ENCODE measurements around a stretch of chr6.

DNA sequence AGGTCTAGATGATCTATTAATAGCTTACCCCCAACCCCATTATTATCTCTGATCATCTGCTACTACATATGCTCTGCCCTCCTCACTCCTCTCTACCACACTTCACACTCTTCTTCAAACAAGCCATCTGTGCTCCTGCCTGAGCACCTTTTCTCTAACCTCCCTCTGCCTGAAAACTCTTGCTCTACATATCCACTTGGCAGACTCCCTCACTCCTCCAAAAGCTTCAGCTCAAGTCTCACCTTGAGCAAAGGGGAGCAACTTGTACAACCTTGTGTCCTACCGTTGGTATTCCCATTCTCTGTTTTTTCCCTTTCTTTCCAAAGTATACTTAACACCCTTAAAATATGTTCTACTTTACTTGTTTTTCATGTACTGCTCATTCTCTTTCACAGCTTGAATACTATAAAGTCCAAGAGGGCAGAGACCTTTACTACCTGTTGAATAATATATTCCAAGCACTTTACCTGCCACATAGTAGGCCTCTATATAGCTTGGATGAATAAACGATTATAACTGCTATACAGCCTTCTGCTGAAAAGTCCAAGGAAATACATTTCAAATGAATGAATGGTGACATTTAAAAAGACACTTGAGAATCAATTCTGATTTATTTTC is 36.8 kb downstream of the NOL7 start:
- PRO-cap = no peak
- RAMPAGE, long total RNA, 3 experiments = no peak in any of the 3 experiments

GRCh38 chr6:13652450-13652891 is 37.3 kb downstream of the NOL7 start:
- PRO-cap = no peak
- RAMPAGE, long total RNA, 3 experiments = no peak in any of the 3 experiments

DNA sequence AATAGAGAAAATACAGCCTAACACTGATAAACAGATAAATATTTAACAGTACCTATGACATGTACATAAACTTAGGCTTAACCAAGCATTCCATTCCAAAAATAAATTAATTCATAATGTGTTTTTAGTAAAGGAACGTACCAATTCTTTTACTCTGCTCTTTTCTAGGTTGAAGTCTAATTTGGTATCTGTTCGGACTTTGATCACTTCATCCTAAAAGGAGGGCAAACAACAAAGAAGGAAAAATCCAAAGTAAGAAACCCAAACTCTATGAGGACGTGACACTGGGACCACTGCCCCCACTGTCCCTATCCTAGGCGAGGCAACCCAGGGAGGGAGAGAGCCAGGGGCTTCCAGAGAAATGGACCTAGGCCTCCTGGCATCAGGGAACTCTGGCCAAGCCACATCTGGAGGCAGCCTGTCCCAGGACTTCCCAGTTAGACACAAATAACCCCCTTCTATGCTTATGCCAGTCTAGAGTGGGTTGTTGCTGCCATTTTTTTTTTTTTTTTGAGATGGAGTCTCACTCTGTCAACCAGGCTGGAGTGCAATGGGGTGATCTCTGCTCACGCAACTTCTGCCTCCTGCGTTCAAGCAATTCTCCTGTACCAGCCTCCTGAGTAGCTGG is 15.6 kb downstream of the MCUR1 start:
- PRO-cap = no peak
- RAMPAGE, long total RNA, 3 experiments = no peak in any of the 3 experiments

DNA sequence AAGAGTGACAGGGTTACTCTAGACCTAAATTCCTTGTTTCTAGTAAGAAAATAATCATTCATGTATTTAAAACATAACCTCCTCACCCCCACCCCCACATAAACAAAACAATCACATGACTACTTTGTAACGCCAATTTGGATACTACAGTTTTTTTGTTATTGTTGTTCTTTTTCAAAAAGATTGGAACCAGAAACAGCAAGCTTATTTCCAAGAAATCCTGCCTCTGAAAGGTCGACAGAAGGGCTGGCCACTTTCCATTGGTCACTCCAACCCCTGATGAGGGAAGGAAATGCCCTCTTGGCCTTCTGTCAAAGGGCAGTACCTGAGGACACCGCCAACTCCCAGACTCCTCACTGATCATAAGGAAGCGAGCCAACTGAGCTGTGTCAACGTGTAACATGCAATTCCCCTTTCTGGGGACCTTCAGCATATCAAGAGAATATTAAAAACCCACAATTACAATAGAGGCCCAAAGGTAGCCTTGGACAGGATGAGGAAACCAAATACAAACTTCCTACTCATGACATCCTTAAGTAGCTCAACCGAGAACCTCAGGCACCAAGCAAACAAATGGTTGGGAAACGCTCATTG is 2.5 kb downstream of the MCUR1 start:
- PRO-cap = no peak
- RAMPAGE, long total RNA, 3 experiments = no peak in any of the 3 experiments

- PRO-cap = bidirectional peak, plus-strand start at chr6:13813810, minus-strand start at chr6:13813696; bidirectional peak, plus-strand start at chr6:13814284, minus-strand start at chr6:13814173
- RAMPAGE, long total RNA, 3 experiments = start-site peak on the plus strand in 1 of 3 experiments, at chr6:13813780-13813810 at its widest, 10 reads per replicate; start-site peak on the minus strand in 1 of 3 experiments, at chr6:13813842-13814162 at its widest, 13 to 26 reads per replicate
Measured at GRCh38 chr6:13813383-13814389, 671 bp downstream of the MCUR1 start.

DNA sequence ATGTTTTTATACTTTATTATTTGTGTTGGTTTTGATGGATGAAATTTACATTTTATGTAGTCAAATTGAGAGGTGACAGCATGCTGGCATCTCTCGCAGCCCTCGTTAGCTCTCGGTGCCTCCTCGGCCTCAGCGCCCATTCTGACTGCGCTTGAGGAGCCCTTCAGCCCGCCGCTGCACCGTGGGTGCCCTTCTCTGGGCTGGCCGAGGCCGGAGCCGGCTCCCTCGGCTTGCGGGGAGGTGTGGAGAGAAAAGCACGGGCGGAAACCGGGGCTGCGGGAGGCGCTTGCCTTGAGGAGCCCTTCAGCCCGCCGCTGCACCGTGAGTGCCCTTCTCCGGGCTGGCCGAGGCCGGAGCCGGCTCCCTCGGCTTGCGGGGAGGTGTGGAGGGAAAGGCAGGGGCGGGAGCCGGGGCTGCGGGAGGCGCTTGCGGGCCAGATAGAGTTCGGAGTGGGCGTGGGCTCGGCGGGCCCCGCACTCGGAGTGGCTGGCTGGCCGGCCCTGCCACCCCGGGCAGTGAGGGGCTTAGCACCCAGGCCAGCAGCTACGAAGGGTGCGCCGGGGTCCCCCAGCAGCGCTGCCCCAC is 45.5 kb upstream of the MCUR1 start:
- PRO-cap = no peak
- RAMPAGE, long total RNA, 3 experiments = no peak in any of the 3 experiments

- PRO-cap = no peak
- RAMPAGE, long total RNA, 3 experiments = no peak in any of the 3 experiments
Measured at GRCh38 chr6:14119018-14119441, 1.5 kb downstream of the CD83 start.

DNA sequence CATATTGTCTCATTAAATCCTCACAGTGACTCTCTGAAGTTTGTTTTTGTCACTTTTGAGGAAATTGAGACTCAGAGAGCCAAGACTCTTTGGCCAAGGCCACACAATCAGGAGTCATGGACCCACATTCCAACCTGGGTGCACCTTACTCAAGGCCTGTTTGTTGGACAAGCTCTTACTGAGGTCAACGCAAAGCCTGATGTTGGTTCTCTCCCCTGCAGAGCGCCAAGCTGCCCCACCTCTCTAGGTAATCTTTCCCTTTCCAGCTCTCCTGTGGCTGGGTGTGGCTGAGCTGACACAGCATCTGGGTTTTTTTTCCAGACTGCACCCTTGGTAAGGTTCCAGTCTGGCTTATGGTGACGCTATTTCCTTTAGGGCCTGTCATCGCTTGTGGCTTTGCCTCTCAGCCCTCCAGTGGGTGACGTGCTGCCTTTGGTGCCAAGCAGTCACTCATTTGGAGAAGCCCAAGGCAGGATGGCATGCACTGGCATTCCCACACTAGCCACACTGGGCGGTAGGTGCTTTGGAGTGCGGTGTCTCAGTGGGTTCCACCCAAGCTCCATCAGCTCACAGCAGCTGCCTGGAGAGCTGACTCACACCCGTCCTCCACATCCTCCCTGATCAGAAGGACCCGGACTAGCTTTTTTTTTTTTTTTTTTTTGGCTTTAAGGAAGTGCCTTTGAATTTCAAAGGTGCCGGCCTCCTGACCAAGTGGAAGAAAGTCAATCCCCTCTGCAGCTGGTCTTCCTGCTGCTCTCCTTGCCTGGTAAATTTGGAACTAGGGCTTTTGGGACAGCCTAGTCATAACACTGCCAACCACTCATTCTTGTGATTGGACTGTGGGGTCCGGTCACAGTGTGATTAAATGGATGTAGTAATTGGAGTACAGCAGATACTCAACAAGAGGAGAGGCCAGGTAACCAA is 153.4 kb downstream of the CD83 start:
- PRO-cap = no peak
- RAMPAGE, long total RNA, 3 experiments = no peak in any of the 3 experiments

DNA sequence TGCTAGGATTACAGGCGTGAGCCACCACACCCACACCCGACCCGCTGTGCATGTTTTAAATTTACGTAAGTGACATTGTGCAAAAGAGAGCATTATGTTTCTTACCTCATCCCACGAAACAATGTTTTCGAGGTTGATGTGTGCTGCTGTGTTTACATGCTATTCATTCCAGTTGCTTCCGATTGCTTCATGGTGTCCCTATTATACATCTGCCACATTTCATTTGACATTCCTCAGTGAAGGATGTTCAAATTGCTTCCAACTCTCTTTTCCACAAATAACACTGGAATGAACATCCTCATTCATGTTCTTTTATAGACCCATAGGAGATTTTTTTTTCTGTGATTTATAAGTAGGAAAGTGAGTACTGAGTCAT is 403.9 kb upstream of the JARID2 start:
- PRO-cap = no peak
- RAMPAGE, long total RNA, 3 experiments = no peak in any of the 3 experiments

- PRO-cap = no peak
- RAMPAGE, long total RNA, 3 experiments = no peak in any of the 3 experiments
Measured at GRCh38 chr6:14871228-14871635, 374.6 kb upstream of the JARID2 start.

DNA sequence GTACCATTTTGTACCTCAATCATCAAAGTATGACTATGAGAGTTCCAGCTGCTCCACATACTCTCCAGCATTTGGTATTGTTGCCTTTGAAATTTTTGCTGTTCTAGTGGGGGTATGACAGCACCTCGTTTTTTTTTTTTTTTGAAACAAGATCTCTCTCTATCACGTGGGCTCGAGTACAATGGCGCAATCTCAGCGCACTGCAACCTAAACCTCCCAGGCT is 144.8 kb upstream of the JARID2 start:
- PRO-cap = no peak
- RAMPAGE, long total RNA, 3 experiments = no peak in any of the 3 experiments

DNA sequence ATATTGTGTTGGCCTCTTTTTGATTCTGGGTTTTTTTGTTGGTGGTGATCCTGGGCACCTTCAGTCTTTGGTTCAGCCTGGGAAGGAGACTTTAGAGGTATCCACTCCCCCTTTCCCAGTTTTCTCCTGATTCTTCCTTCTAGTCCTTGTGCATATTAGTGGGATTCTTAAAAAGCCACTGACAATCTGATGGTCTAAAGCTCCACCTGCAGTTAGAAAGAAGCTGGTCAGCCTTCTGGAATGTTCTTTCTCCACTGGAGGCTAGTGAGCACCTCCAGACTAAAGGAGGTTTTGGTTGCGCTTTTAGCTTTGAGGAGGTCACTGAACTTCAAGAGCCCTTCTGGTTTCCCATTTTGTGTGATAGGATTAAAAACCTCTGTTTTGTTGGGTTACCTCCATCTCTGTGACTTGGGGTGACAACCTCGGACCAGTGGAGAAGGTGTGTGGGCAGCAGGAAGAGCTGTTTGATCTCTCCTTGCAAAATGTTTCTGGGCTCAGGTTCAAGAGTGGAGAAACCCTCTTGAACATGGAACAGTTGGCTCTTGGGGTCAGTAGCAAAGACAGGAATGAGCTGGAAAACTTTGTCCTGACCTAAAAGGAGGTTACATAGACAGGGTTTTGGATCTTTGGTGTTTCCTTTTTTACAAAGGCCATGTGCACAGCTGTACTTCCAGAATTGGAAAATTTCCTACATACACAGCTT is 29.0 kb downstream of the JARID2 start:
- PRO-cap = no peak
- RAMPAGE, long total RNA, 3 experiments = no peak in any of the 3 experiments

- PRO-cap = no peak
- RAMPAGE, long total RNA, 3 experiments = no peak in any of the 3 experiments
Measured at GRCh38 chr6:15299481-15300297, 53.8 kb downstream of the JARID2 start.

DNA sequence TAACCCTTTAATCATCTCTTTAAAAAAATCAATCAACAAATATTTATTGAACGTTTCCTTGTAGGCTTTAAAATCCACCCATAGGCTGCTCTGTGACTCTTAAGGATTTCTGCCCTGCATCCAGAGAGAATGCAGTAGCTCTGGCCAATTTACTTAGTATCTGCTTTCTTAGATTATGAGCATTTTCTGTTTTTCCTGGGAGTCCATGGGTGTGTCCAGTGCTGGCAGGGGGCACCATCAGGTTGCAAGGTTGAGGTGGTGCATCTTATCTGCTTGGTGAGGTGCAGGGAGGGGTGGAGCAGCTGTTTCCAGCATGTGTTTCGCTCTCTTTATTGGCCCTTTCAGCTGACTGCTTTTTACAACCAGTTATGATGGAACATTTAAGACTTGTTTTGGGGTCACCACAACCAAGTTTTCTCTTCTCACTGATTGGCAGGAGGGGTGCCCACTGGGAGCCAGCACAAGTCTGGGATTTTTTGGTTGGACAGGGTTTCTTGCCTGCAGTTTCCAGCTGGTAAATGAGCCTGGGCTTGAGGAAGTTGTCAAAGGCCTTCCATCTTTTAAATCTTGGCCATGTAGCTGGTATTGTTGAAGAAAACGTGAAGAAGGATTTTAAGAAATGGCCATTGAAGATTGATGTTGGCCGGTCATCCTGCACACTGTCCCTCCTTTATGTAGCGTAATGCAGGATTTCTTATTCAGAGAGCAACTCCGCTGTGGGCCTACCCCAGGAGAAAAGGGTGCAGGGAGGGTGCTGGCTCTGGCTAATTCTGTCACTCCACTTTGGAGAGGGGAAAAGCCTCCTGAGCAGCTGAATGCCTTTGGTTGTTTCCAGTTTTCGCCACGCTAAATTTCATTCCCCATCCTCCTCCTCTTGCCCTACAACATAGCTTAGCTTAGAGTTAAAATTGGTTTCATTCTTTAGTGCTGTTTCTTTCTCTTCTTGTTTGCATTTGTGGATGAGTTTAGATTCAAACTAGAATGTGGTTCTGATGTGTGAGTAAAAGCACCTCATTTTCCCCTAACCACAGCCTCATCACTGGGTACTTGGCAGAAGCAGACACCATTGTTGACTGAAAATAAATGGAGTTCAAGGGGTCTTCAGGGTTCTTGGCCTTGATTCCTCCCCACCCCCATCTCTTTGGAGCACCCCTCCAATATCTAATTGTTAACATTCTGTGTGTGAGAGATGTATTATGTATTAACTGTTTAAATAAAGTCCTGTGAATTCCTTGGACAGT is 59.2 kb downstream of the JARID2 start:
- PRO-cap = no peak
- RAMPAGE, long total RNA, 3 experiments = no peak in any of the 3 experiments

DNA sequence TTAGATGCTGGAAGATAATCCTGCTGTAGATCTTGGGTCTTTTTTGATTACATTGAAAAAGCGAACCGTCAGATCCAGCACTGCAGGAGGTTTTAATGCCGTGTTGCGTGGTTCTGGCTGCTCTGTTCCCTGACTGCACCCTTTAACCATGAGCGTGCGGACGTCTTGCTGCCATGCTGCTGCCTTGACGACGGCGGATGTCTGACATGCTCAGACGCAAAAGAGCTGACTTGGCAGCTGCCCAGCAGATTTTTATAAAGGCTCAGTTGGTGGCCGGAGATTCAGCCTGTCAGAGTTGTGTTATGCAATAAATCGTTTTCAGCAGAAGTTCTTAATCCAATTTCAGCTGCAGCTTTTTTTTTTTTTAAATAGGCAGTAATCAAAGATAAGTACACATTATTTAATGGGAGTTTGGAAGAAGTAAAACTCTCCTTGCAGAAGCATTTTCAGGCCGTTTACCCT is 119.4 kb downstream of the JARID2 start:
- PRO-cap = no peak
- RAMPAGE, long total RNA, 3 experiments = no peak in any of the 3 experiments

DNA sequence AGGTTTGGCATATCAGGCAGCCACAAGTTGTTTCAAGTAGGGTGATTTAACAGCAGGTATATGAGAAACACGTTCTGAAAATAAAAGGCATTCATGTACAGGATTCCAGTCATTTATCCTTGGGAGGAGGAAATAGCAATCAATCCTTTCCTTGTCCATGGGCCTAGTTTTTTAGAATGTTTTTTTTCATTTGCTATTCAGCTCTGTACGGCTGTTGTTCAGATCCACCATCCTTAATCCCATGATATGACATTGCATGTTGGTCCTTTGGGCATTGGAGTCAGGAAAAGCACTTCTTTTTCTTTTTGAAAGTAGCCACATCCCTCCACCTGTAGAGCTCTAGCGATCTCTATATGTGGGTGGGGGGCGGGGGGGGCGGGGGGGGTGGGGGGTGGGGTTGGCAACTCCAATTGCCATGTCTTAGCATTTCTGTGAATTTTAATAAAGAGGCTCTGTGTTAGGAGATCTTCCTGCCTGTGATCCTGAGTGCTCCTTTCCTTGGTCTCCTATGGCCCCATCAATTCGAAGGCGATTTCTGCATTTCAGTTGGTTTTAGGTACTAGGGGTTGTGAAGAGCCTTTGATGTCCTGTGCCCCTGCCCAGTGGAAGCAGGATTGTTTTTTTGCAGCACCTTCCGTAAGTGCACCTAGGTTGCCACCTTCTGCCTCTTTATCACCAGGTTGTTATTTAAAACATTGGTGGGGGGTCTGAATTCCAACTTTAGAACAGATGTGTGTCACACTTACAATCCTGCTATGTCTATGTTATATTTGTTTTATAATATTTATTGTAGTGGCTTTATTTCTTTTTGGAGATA is 120.5 kb downstream of the JARID2 start:
- PRO-cap = no peak
- RAMPAGE, long total RNA, 3 experiments = no peak in any of the 3 experiments

- PRO-cap = no peak
- RAMPAGE, long total RNA, 3 experiments = no peak in any of the 3 experiments
Measured at GRCh38 chr6:15373700-15374299, 127.9 kb downstream of the JARID2 start.

GRCh38 chr6:15402356-15403133 is 156.7 kb downstream of the JARID2 start:
- PRO-cap = no peak
- RAMPAGE, long total RNA, 3 experiments = no peak in any of the 3 experiments

DNA sequence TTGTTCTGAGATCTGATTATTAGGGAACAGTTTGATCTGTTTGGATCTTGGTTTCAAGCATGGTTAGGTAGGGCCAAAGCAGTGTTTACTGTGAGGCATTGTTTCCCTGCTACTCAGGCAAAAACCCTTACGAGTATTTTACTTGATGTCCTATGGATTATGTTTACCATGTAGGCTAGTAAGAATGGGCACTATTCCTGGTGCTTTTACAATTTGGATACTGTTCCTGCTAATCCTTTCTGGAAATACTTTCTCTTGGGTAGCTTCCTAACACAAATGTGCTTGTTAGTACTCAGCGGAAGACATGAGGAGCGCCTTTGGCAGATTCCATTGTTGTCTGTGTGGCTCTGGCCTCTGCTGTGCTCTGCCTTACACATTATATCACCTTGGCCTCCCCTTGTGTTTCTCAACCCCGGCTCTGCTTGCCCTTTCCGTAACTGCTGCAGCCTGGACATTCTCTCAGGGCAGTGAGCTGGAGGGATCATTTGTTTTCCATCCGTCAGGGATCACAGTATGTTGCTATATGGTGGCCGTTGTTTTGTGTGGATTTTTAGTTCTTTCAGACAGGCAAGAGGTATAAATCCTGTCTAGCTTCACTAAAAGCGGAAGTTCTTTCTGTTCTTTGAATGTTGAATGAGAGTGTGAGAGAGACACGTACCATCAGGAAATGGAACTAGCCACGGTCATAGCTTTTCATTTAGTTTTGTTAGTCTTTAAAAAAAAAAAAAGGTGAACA is 175.0 kb downstream of the JARID2 start:
- PRO-cap = no peak
- RAMPAGE, long total RNA, 3 experiments = no peak in any of the 3 experiments

- PRO-cap = unidirectional peak, plus-strand start at chr6:15443348
- RAMPAGE, long total RNA, 3 experiments = no peak in any of the 3 experiments
Measured at GRCh38 chr6:15443105-15443412, 197.2 kb downstream of the JARID2 start.

Measured in subcutaneous adipose tissue (tissue), 3 donors.